SK-MEL-5 (cell line): ENCODE measurements around the gene QRFP.

DNA sequence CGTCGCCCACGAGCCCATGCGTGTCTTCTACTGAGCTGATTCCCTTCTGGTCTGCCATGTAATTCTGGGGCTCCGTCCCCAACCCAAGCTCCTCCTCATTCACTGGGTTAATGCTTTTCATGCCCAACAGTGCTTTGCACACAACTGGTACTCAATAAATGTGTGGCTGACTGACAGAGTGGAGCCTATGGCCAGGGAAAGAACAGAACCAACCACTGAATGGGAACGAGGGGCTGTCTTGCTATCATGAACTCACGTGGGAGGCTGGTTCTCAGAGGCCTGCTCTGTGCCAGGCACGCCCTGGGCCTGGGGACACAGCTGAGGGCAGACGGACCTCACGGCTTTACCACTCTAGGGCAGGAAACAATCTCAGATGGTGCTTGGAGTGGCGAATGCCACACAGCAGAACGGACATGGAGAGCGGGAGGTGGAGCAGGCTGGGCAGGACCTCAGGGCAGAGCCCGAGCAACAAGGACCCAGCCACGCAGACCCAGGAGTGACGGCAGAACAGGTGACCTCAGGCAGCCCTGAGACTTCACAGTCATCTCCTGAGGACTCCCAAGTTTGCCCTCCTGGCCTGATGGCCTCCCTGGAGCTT is 8.7 kb downstream of the TOR1A start:
RAMPAGE:
- cytosol, long total RNA: no peak
- long total RNA: no peak
- nucleus, long total RNA: no peak

DNA sequence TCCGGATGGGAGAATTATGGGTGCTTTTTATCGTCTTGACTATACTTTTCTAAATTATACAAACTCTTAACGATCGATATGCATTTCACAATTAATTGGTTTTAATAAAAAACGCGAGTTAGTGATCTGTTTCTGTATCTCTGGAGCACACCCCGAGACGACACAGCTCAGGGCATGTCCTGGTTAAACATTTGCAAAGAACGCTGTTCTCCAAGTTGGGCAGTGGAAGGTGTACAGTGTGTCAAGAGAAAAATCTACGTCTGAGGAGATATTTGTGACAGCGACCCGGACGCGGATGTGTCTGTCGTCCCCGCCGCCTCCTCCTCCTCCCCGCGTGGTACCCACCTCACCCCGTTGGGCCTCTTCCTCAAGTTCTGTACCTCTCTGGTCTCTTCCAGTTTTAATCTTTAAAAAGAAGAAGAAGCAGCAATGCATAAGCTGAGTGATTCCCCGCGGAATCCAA is 682 bp downstream of the C9orf78 start:
RAMPAGE:
- cytosol, long total RNA: no peak
- long total RNA: no peak
- nucleus, long total RNA: no peak

DNA sequence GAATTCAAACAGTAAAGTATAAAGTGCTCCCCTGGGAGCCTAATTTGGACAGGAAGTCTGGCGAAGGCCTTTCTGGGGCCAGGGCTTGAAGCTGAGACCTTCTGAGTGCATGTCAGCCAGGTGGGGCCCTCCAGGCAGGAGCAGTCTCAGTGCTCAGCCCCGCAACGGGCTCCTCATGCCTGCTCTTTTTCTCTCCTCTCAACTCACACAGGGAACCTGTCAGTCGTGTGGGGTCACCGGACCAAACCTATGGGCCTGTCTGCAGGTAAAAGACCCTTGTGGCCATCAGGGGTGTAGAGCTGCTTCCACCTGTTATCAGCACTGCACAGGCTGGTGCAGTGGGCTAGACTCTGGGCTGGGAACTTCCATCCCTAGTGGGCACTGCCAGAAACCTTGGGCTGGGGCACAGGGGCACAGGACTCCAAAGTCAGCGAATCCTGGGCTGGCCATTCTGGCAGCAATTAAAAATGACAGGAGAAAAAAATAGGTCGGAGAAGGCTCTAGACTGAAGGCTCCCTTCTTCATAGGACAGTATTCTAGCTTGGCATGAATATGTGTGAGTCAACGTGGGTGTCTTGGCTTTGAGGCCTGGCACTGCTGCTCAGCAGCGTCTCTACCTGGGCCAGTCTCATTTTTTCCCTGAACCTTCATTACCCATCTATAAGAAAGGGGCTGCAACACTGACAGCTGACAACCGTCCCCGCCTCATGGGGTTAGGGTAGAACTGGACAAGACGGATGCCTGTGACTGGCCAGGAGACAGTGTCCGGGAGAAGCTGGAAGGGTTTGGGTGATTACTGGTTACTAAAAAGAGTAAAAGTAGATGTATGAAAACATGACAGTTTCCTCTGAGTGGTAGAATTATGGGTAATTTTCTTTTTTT is 21.1 kb downstream of the USP20 start:
RAMPAGE:
- cytosol, long total RNA: no peak
- long total RNA: no peak
- nucleus, long total RNA: no peak

RAMPAGE:
- cytosol, long total RNA: no peak
- long total RNA: no peak
- nucleus, long total RNA: no peak
Measured at GRCh38 chr9:129895255-129896020, 60.2 kb downstream of the USP20 start.

GRCh38 chr9:129995937-129996750 is 46.8 kb downstream of the FNBP1 start:
RAMPAGE:
- cytosol, long total RNA: no peak
- long total RNA: no peak
- nucleus, long total RNA: no peak

DNA sequence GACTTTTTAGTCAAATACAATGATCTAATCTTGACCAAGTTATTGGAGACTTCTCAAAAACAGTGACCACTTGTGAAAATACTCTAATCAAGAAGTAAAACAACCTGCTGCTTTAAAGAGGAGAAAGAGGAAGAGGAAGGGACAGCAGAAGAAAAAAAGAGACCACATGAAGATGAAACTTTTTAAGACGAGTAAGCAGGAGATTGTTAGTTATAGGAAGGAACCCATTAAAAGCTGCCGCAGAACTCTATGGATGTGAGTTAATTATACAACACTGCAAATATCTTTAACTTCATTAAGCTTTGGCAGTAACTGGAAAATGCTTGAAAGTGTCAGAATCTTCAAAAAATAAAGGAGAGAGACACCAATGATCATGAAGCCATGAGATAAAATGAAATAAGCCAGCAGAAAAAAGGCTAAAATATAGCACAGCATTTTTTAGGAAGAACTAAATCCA is 2.4 kb upstream of the FNBP1 start:
RAMPAGE:
- cytosol, long total RNA: no peak
- long total RNA: no peak
- nucleus, long total RNA: no peak

DNA sequence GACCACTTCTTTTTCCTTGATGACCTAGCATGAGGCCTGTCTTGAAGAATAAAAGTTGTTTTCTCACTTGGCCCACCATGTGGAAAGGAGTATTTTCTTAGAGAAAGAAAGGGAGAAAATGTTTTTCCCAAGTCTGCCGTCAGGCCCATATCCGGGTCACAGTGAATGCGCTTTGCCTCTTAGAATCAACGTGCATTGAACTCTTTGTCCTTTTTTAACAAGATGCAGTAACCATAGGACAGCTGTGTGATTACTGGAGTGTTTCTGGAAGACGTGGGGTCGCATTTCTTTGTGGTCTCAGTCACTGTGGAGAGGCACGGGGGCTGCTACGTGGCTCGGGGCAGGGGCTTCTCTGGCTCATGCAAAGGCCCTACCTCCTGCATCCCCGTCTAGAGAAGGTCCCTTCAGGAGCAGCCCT is 39.0 kb upstream of the NCS1 start:
RAMPAGE:
- cytosol, long total RNA: no peak
- long total RNA: no peak
- nucleus, long total RNA: no peak

GRCh38 chr9:130174824-130175439 is 2.7 kb downstream of the NCS1 start:
RAMPAGE:
- cytosol, long total RNA: no peak
- long total RNA: no peak
- nucleus, long total RNA: no peak

DNA sequence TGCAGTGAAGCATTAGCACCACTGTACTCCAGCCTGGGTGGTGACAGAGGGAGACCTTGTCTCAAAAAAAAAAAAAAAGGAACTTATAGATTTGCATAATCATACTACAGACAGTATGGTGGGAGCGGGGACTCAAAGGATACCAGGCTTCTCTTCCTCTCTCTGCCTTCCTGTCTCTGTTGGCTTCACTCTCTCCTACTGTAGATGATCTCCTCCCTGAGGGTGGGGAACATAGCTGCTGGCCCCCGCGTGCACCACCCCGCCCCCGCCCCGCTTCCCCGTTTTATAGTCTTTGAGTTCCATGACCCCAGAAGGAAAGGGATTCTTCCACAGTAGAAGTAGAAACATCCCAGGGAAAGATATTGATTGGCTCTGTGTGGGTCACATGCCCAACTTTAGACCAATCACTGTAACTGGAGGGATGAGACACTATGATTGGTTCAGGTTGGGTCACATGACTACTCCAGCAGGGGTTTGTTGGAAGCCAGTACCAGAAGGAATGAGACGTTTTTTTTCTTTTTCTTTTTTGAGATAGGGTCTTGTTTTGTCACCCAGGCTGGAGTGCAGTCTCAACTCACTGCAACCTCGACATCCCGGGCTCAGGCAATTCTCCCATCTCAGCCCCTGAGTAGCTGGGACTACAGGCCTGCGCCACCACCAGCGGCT is 11.3 kb upstream of the HMCN2 start:
RAMPAGE:
- cytosol, long total RNA: no peak
- long total RNA: no peak
- nucleus, long total RNA: no peak

RAMPAGE:
- cytosol, long total RNA: no peak
- long total RNA: no peak
- nucleus, long total RNA: no peak
Measured at GRCh38 chr9:130427888-130428786, 16.6 kb upstream of the ASS1 start.

DNA sequence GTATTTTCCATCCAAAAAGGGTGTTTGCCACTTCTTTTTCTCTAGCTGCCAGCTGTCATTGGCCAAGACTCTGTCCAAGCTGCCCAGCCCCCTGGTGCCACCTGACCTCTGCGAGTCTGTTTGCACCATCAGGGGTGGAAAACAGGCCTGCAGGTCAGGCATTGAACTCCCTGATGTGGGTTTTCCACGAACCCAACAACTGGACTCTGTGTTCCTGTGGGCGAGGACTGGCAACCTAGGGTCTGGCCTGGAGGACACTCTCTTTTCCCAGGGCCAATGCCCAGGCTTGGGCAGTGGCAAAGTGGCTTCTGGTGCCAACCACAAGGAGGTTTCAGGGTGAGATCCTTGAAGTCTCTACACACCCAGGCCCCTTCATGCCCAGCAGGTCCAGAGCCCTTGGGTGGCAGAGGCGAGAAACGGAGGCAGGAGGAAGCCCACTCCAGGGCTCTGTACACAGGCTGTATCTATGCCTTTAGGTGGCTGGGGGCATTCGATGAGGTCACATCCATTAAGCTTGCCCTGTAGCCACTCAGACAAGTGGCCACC is 6.1 kb upstream of the ASS1 start:
RAMPAGE:
- cytosol, long total RNA: no peak
- long total RNA: no peak
- nucleus, long total RNA: no peak

DNA sequence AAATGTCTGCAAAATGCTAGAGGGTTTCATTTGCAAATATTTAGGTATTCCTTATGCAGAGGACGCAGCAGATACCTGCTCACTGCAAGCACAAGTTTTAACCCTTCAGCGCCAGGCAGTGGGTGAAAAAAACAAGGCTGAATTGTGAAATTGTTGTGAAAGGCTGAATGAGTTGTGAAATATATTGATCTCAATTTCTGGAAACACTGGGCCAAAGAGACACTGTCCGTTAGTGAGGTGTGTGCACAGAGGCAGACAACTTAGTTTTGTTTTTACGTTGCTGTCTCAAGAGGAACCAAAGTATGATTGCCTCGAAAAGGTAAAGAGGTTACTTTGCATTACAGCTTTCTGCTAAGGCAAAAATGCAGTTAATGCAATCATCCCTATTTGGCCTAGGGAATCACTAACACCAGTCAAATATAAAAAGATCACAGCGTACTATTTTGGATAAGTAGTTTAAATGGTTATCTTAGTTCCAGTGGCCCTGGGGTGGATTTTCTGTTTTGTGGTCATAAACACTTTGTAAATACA is 18.9 kb downstream of the FUBP3 start:
RAMPAGE:
- cytosol, long total RNA: no peak
- long total RNA: no peak
- nucleus, long total RNA: no peak

RAMPAGE:
- cytosol, long total RNA: no peak
- long total RNA: no peak
- nucleus, long total RNA: no peak
Measured at GRCh38 chr9:130765302-130766454, 69.4 kb upstream of the ABL1 start.

RAMPAGE:
- cytosol, long total RNA: no peak
- long total RNA: no peak
- nucleus, long total RNA: no peak
Measured at GRCh38 chr9:130782583-130782906, 52.5 kb upstream of the ABL1 start.

RAMPAGE:
- cytosol, long total RNA: no peak
- long total RNA: no peak
- nucleus, long total RNA: no peak
Measured at GRCh38 chr9:130847133-130847554, 12.1 kb downstream of the ABL1 start.

RAMPAGE:
- cytosol, long total RNA: no peak
- long total RNA: no peak
- nucleus, long total RNA: no peak
Measured at GRCh38 chr9:130854729-130855235, 19.7 kb downstream of the ABL1 start.

DNA sequence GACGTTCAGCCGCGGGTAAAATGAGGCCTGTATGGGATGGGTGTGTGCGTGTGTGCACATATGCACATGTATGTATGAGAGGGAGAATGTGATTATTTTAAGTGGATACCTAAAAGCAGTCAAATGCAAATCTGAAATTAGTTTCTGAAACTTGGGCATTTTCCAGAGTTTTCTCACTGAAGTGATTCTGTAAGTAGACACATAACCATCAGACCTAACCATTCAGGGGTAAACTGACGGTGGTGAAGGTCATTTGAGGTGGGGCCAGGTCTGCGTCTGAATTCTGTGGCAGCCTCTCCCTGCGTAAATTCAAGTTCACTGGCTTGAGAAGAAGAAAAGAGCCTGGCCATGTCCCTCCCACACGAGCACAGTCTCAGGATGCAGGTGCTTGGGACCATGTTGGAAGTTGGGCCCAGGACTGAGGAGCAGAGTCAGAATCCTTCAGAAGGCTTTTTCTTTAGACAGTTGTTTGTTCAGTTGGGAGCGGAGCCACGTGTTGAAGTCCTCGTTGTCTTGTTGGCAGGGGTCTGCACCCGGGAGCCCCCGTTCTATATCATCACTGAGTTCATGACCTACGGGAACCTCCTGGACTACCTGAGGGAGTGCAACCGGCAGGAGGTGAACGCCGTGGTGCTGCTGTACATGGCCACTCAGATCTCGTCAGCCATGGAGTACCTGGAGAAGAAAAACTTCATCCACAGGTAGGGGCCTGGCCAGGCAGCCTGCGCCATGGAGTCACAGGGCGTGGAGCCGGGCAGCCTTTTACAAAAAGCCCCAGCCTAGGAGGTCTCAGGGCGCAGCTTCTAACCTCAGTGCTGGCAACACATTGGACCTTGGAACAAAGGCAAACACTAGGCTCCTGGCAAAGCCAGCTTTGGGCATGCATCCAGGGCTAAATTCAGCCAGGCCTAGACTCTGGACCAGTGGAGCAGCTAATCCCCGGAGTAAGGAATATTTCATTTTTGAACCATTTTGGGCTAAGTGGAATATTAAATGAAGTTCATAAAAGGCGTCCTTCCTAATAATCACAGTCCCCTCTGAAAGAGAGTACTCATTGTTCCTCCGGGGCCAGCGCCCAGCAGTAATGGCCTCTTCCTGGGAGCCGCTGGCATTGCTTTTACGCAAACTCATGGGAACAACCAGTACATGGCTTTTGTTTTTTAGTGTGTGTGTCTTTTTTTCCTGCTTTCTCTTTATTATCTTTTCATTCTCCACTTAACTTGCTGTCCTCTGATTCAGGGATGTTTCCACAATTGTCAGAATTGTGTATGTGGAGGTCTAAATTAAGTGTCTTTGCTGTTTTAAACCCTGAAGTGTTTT is 23.8 kb downstream of the QRFP start:
RAMPAGE:
- cytosol, long total RNA: no peak
- long total RNA: no peak
- nucleus, long total RNA: no peak

GRCh38 chr9:130880394-130880917 is 16.2 kb downstream of the QRFP start:
RAMPAGE:
- cytosol, long total RNA: no peak
- long total RNA: no peak
- nucleus, long total RNA: no peak

RAMPAGE:
- cytosol, long total RNA: no peak
- long total RNA: no peak
- nucleus, long total RNA: no peak
Measured at GRCh38 chr9:130894999-130896328, 1.1 kb downstream of the QRFP start.

GRCh38 chr9:130896738-130897201 is at the start of gene QRFP:
TSS of gene QRFP (minus strand) at chr9:130896812.
RAMPAGE:
- cytosol, long total RNA: no peak
- long total RNA: no peak
- nucleus, long total RNA: no peak